ENCODE measurements around a stretch of chr20.

DNA sequence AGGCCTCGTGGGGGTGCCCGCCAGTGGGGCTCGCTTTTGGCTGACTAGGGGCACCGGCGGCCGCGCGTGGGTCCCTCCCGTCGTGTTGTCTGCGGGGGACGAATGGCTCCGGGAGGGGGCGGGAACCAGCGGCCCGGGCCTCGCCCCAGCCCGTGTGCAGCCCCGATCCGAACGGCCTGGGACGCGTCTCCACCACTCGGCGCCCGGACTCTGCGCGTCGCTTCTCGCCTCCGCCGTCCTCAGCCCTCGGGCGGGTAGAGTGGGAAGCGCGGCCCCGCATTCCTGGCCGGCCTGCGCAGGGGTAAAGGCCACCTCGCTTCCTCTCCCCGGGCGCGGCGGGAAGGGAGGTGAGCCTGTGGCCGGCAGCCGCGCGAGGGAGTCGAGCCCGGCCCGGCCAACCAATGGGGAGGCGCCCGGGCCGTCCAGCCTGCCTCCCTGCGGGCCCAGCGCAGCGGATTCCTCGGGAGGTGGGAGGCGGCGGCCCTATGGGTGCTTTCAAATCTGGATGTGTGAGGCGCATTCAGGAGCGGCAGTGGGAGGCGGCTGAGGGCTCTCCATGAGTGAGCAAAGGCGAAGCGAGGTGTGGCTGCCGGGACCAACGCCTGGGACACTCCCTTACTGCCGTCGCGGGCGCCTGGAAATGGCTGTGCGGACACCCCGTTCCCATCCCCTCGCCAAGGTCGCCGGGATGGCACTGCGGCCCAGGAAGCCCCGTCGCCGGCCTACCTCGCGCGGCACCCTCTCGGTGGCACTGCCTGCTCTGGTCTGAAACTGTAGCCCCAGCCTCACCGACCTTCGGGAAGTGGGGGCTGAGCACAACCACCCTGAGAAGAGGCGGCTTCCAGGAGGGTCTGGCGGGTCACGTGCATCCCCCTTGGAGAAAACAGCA, 1.2 kb upstream of the ZBTB46 start:
- RRBS: 35% methylated on average over 40 of the region's 89 CpGs
CAGE:
- cytosol, long polyA plus RNA: no peak
- long polyA plus RNA: no peak
- nucleus, long polyA plus RNA: no peak

DNA sequence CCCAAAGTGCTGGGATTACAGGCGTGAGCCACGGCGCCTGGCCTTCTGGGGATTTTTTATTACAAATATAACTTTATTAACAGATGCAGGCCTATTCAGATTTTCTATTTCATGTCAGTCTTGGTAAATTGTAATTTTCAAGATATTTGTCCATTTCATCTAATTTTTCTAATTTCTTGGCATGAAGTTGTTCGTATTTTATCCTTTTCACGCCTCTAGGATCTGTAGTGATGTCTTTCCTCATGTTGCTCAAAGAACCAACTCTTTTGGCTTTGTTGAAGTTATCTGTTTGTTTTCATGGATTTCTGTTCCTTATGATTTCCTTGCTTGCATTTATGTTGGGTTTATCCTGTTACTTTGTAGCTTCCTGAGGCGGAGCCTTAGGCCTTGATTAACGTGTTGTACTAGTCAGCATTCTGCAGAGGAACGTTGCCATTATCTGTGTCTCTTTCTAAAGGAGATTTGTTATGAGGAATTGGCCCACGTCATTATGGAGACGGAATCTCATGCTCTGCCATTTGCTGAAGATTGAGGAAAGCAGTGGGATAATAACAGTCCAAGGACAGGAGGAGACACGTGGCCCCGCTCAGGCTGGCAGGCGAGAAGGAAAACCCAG, 30.0 kb downstream of the UCKL1 start:
- RRBS: no CpG with 5 or more reads among the region's 13 CpGs
CAGE:
- cytosol, long polyA plus RNA: no peak
- long polyA plus RNA: no peak
- nucleus, long polyA plus RNA: no peak

DNA sequence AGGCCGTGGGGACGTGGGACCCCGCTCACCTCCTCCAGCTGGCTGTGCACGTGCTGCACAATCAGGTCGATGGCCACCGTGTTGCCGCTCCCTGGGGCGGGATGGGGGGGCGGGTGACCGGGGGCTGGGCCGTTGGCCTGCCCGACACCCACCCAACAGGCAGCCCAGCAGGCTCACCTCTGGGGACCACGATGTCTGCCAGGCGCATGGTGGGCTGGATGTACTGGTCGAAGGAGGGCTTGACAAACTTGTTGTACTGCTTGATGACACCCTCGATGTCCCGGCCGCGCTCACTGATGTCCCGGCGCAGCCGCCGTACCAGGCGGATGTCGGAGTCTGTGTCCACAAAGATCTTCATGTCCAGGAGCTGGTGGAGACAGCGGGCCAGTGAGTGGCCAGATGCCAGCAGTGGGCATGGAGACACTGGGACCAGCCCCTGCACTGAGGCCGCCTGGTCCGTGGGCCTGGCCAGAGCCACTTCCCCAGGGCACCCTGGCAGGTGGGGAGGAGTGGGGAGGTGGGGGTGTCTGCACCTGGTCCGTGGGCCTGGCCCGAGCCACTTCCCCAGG, 11.8 kb downstream of the UCKL1 start:
- RRBS: no CpG with 5 or more reads among the region's 30 CpGs
CAGE:
- cytosol, long polyA plus RNA: no peak
- long polyA plus RNA: no peak
- nucleus, long polyA plus RNA: no peak

- RRBS: no CpG with 5 or more reads among the region's 17 CpGs
CAGE:
- cytosol, long polyA plus RNA: no peak
- long polyA plus RNA: no peak
- nucleus, long polyA plus RNA: no peak
Observed at GRCh38 chr20:63982621-63983280, 1.8 kb downstream of the PRPF6 start.

DNA sequence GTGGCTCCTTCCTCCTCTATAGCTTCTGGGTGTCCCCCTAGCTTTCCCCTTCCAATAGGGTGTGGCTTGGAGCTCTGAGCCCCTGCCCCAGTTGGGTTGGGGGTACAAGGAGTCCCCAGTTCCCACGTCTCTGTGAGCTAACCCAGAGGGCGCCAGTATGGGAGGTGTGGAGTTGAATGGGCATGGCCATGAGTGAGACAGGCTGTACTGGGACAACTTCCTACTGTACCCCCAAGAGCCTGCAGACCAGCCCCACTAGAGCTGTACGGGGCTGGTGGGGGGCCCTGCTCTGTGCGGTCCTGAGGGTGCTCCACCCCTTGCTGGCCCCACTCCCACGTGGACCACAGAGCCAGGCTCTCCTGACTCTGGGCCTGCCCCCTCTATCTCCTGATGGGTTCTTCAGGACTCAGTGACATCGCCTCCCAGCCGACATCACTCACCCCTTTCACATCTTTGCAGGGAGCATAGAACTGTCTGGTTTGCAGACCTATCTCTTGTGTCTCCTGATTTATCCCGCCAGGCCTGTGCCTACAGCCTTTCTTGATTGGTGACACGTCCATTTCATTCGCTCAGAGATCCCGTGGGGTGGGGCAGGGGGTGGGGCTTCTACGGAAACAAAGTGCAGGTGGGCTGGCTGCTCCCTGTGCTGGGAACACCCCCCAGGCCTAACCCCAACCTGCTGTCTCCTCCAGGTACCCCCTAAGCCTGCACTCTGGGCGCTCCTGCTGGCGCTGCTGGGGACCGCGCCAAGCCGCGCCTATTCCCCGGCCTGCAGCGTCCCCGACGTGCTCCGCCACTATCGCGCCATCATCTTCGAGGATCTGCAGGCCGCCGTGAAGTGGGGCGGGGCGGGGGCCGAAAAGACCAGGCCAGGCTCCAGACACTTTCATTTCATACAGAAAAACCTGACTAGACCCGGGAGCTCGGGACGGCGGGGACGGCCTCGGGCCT, 1.5 kb downstream of the C20orf204 start:
- RRBS: 29% methylated on average over 6 of the region's 37 CpGs
CAGE:
- cytosol, long polyA plus RNA: no peak
- long polyA plus RNA: no peak
- nucleus, long polyA plus RNA: no peak

GRCh38 chr20:64047259-64048442, 1.8 kb downstream of the SOX18 start:
- RRBS: no CpG with 5 or more reads among the region's 74 CpGs
CAGE:
- cytosol, long polyA plus RNA: no peak
- long polyA plus RNA: no peak
- nucleus, long polyA plus RNA: no peak

GRCh38 chr20:64048443-64049055, 890 bp downstream of the SOX18 start:
- RRBS: 8% methylated on average over 26 of the region's 94 CpGs
CAGE:
- cytosol, long polyA plus RNA: no peak
- long polyA plus RNA: no peak
- nucleus, long polyA plus RNA: no peak

DNA sequence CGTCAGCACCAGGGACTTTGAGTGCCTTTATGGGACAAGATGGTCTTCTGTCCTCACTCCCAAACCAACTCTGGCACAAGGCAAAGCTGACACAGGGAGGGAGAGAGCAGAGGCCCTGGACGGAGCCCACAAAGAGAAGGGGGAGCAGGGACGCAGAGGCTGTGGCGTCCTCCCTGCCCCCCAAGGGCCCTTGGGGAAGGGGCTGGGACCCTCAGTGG, 630 bp upstream of the SOX18 start:
- RRBS: no CpG with 5 or more reads among the region's 4 CpGs
CAGE:
- cytosol, long polyA plus RNA: no peak
- long polyA plus RNA: no peak
- nucleus, long polyA plus RNA: no peak

GRCh38 chr20:64051466-64052225, 2.2 kb upstream of the SOX18 start:
- RRBS: 93% methylated on average over 4 of the region's 18 CpGs
CAGE:
- cytosol, long polyA plus RNA: no peak
- long polyA plus RNA: no peak
- nucleus, long polyA plus RNA: no peak

DNA sequence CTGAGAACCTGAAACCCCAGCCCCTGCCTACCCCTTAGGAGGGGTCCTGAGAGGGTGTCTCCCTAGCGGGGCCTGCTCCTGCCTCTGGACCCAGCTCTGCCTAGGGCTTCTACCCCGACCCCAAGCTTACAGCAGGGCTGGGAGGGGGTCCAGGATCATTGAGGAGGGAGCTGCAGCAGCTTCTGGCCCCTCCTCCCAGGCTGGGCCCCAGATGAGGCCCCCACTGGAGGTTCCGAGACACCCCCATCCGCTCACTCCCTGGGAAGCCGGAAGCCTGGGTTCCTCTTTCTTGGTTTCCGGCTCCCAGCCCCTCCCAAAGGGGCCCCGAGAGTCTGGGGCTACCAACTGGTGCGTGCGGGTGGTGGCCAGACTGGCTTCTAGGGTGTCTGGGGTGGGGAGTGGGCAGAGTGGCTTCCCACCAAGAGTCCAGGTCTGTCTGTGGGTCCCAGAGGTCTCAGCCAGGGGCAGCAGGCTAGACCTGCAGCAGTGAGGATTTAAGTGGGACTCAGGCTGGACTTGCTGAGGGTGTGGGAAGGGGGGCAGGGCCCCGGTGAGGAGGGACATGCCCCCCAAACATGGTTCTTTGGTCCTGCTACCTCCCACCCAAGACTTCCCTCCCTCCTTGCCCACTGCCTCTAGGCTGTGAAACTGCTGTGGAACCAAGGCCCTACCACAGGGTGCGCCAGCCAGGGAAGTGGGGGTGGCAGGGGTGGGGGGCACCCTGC, 2.2 kb downstream of the RGS19 start:
- RRBS: no CpG with 5 or more reads among the region's 11 CpGs
CAGE:
- cytosol, long polyA plus RNA: no peak
- long polyA plus RNA: no peak
- nucleus, long polyA plus RNA: no peak

- RRBS: no CpG with 5 or more reads among the region's 6 CpGs
CAGE:
- cytosol, long polyA plus RNA: no peak
- long polyA plus RNA: no peak
- nucleus, long polyA plus RNA: no peak
Observed at GRCh38 chr20:64222168-64222581, 33.4 kb upstream of the PCMTD2 start.

- RRBS: no CpG with 5 or more reads among the region's 13 CpGs
CAGE:
- cytosol, long polyA plus RNA: no peak
- long polyA plus RNA: no peak
- nucleus, long polyA plus RNA: no peak
Observed at GRCh38 chr20:64223507-64223908, 32.0 kb upstream of the PCMTD2 start.

- RRBS: 99% methylated on average over 8 of the region's 33 CpGs
CAGE:
- cytosol, long polyA plus RNA: no peak
- long polyA plus RNA: no peak
- nucleus, long polyA plus RNA: no peak
Observed at GRCh38 chr20:64286352-64286793, 30.8 kb downstream of the PCMTD2 start.

DNA sequence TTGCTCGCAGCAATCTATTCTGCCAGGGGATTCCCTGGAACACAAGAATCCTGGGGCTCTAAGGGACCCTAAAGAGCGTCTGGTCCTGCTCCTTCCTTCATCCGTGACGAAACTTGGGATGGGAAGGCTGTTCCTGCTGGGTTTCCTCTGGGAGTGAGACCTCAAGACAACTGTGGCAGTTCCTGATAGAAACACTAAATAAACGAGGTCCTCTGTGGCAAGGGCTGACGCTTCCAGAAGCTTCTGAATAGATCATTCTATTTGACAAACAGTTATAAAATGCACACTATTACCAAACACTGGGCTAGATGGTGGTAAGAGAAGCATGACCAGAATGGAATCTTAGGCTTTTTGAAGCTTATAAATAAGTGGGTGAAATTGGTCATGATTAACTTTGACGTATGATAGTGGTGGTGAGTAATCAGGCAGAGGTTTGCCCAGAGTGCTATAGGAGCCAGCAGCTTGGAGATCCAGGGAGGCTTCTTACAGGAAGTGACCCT, 73.1 kb downstream of the PCMTD2 start:
- RRBS: no CpG with 5 or more reads among the region's 7 CpGs
CAGE:
- cytosol, long polyA plus RNA: no peak
- long polyA plus RNA: no peak
- nucleus, long polyA plus RNA: no peak